Measurements from ENCODE around the genes SFTA2 and CLIC1.

DNA sequence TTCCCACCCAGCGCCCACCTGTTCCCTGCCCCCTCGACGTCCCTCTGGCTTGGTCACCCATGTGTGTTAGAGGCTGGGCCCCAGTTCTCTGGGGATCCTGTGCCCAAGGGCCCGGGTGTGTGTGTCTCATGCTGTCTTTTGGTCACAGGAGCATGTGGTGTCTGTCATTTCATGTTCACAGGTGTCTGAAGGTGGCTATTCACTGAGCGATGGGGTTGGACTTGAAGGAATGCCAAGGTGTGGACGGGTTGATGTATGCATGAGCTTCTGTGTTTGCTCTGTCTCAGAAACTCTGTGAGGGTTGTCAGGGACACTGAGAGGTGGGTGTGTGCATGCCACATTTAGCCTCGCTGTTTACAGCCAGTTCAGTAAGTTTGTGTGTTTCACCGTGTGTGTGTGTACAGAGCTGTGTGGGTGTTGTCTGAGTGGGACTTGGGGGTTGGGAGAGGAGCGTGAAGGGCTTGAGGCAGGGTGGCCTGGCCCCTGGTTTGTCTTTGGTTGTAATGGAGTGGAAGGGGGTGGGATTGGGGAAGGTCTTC lies 1.2 kb downstream of the DDR1 start:
- PRO-cap: no peak

- PRO-cap: bidirectional peak, plus-strand start at chr6:30886665, minus-strand start at chr6:30886116
Observed at GRCh38 chr6:30885983-30886851, 1.9 kb downstream of the DDR1 start.

DNA sequence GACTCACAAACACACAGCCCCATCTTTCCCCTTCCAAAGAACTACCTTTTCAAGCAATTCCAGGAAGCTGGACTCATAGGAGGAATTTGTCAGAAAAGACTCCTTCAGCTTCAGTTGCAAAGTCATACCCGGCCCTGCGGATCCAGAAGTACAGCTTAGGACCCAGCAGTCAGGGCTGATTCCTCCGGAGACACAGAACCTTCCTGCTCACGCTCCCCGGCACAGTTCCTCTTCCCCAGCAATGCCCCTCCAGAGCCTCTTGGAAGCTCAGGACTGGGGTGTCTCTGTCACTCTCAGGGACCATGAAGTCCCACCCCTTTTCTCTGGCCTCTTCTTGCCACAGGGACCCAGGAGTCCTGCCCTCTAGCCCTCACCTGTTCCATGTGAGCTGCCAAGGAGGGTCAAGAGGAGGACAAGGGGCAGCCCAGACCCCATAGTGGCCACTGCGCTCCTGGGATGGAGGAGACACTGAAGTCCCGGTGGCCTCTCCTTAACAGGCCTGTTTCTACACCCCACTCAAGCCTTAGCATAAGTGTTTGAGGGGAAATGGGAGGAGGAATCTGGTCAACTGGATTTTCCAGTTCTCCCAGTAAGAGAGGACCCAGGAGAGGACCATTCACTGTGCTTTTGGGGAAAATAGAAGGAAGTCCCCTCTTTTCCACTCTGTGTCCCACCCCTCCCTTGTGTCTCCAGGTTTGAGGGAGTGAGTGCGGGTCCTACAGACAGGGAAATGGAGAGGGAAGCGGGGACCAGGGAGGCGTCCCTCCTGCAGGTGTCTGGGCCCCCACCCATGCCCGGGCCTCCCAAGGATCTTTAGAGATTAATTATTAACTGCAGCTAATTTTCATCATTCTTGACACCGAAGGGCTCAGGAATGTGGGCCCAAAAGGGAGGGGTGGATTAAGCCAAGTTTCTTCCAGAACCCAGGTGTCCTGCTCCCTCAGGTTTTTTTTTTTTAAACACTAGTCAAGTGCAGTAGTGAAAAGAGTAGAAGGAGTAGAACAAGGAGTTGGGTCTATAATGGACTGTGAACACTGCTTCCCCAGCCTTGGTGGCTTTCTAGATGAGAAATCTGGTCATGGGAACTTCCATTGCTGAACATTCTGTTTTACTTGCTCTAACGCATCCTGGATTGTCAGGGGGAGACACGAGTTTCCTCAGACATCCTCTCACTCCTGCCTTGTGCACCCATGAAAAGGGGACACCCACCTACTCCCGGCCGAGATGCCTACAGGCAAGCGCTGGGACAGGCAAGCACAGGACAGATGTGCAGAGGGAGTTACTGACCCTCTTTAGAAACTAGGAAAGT lies at the start of gene SFTA2:
Gene SFTA2, minus strand, starts transcription at position 509 of the 1,309 bp plus-strand sequence.
- PRO-cap: no peak

DNA sequence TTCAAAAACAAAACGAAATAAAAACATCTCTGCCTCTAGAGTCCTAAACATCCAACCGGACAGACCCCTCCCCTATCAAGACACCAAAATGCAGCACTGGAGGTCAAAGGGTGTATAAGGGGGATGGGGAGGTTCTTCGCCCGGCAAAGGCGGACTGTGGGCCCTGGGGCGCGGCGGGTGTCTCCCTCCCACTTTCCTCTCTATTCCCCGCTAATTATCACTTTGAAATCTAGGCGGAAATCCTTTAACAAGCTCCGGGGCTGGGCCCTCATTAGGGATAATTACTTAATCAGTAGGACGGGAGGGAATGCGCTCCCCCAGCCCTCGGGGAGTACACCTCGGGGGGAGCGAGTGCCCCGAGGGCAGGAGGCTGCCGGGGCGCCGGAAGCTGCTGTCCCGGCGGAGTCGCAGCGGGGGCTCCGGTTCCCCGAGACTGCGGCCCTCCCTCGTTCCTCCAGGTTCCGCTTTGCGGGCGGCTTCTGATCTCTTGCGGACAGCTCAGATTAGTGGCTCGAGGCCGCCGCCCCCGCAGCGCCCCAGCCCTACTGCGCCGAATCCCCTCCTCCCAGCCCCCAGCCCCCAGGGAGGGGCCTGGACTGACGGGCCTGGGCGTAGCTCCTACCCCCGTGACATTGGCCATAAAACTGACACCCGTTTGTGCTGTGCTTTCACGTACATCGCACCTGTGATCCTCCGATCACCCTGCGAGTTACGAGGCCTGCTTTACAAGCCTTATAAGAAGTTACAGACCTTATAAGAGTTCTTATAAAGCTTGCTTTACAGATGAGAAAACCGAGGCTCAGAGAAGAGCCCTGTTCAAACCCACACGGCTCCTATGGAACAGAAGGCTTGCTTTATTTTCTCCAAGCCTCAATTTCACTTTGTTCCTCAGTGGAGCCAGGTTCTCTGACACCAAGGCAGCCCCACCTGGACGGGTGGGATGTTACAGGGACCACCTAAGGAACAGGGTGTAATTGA lies 14.8 kb downstream of the MUCL3 start:
- PRO-cap: unidirectional peak, minus-strand start at position 475 of the sequence; unidirectional peak, minus-strand start at position 592 of the sequence

DNA sequence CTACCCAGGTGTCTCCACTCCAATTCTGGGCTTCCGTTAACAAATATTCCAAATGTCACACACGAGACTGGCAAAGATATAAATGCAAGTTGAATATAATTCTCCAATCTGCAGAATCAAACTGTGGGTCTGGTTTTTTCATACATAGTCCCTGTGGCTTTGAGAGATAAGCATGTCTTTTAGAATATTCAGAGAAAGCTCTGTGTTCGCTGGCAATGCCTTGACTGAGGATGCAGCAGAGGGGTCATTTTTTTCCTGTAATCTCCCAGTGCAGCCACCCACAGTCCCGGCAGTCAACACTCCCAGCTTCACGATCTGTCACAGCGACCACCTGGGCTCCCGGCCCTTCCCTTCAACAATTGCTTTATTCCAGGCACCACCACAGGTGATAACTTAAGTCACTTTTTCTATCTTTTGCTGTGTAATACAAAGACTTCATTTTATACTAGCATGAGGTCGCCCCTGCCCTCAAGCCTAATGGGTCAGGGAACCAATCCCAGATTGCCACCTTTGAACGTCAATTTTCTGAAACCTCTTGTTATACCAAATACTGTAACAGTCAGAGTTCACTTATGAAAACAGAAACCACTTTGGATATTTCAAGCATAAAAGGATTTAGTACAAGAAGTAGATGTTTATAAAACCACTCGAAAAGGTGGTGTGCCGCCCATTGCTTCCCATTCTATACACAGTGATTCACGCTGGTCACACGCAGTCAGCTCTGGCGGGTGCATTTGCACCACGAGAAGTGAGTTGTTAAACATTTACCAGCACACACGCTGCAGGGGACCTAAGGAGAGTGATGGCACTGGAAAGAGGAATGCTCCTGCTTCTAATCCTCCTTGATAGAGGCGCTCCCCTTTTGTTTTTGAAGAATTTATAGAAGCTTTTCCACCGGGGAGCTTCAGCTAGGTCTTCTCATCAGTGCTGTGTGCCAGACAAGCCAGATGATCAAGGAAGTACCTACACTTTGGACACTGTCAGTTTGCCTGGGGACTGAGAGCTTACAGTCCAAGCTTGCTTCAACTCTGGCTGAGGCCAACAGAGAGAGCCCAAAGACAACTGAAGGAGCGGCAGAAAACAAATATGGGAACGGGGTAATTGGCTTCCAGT lies 30.9 kb downstream of the MUC22 start:
- PRO-cap: no peak

DNA sequence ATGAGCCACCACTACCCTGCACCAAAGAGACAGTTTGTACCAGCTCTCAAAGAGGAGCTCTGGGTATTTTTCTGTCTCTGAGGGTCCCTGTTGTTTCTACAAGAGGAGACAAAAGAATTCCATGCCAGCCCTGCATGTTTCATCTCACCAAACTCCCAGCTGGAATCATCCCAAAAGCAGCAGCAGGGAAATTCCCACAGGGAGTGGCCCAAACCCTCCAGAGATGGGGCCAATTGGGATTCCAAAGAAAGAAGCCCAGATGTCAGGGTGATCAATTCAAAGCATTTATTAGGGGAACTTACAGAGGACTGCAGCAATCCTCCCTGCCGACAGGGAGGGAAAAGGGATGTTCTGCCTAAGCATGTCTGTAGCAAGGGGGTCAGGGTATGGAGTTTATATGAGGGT lies 47.2 kb downstream of the MUC22 start:
- PRO-cap: unidirectional peak, plus-strand start at position 322 of the sequence

- PRO-cap: no peak
Observed at GRCh38 chr6:31116364-31117382, 2.1 kb downstream of the PSORS1C1 start.

DNA sequence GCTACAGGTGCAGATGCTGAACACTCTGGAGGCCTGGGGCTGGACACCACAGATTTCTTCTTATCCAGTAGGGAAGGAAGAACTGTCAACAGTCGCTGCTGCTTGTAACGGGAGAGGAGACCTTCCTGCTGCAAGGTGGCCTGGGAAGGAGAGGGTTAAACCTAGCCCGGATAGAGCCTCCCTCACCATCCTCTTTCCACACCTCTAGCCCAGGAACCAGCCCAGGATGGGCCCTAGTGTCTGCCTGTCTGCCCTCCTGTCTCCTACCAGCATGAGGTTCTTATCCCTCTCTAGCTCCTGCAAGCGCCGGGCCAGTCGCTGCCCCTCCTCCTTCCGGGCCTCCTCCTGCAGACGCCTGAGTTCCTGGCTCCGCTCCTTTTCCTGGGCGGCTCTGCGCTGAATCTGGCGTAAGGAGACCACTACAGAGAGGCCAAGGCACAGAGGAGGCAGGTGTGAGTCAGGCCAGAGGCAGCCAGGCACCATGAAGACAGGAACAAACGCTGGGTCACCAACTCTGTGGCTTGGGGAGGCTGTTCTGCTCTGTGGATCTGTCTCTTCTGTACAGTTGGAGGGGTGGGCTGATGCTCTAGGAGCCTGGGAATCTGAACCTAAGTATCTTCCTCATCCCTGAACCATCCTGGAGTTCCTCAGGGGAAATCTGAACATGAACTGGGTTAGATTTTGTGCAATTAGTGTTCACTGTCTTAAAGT lies 4.3 kb upstream of the PSORS1C2 start:
- PRO-cap: no peak

DNA sequence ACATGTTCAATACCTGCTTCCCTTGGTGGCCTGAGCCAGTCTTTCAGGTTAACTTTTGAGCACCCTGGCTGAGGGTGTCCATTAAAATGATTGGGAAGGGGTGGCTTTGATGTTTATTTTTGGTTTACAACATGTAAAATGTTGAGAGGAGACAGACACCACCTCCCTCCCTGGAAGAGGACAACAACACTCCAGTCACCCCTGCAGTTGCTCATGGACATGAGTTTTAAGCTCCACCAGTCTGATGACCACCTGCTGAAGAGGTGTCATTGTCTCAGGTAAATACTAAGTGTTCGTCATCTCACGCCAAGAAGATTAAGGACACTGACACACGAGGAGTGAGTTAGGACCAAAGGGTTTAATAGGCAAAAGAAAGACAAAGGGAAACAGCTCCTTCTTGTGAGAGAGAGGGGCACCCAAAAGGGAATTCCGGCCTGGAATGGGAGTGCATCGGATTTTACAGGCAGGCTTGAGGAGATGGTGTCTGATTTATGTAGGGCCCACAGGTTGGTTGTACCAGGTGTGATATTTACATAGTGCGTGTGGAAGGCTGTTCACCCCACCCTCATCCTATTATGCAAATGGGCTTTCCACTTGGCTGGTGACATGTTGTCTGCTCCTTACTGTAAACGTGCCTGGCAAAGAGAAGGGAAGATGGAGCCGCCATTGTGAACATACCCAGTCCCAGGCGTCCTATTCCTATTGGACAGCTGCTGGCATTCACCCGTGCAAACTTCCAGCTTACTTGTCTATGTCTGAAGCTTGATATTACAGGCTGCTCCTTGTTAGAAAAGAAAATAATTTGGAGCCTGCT lies 6.6 kb downstream of the HLA-B start:
- PRO-cap: no peak

- PRO-cap: no peak
Observed at GRCh38 chr6:31350991-31351640, 5.9 kb downstream of the HLA-B start.

GRCh38 chr6:31352182-31352400 lies 4.9 kb downstream of the HLA-B start:
- PRO-cap: no peak

- PRO-cap: bidirectional peak, plus-strand start at chr6:31400727, minus-strand start at chr6:31400612
Observed at GRCh38 chr6:31400513-31400955, 2.9 kb upstream of the MICA start.

DNA sequence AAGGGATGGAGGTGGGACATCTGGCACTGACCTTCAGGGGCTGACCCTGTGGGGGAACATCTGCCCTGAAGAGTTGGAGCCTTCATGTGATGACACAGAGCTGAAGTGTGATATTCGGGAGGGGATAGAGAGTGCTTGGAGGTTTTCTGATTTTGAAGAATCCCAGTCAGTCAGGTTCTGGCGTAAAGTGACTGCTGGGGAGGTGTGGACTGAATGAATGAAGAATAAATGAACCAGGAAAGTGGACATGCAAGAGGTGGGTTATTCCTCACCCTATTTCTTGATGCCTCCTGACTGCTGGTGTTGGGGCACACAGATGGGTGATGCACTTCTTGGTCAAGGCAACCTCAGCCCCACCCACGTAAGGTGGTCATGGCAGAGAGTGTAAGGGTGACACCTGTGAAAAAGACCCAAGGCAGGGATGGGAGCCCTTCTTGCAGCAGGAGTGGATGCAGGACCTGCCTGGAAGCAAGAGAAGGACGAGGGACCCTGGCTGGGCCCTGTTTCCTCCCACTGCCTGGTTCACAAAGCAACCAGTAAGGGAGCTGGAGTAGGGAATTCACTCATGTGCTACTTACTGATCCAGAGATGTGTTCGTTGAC lies 13.1 kb downstream of the MICA start:
- PRO-cap: no peak

DNA sequence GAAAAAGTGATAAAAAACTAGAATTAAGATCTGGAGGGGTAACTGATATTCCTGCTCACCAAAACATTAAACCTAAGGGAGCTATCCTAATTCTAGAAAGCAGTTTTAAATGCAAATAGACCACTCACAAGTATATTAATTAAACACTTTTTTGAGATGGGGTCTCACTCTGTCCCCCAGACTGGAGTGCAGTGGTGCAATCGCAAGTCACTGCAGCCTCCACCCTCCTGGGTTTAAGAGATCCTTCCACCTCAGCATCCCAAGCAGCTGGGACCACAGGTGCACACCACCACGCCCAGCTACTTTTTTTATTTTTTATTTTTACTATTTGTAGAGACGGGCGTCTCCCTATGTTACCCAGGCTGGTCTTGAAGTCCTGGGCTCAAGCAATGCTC lies 2.9 kb downstream of the MCCD1 start:
- PRO-cap: no peak

GRCh38 chr6:31627092-31628282 lies 7.0 kb downstream of the PRRC2A start:
- PRO-cap: no peak

GRCh38 chr6:31686902-31687486 lies 6.1 kb upstream of the LY6G5C start:
- PRO-cap: no peak

DNA sequence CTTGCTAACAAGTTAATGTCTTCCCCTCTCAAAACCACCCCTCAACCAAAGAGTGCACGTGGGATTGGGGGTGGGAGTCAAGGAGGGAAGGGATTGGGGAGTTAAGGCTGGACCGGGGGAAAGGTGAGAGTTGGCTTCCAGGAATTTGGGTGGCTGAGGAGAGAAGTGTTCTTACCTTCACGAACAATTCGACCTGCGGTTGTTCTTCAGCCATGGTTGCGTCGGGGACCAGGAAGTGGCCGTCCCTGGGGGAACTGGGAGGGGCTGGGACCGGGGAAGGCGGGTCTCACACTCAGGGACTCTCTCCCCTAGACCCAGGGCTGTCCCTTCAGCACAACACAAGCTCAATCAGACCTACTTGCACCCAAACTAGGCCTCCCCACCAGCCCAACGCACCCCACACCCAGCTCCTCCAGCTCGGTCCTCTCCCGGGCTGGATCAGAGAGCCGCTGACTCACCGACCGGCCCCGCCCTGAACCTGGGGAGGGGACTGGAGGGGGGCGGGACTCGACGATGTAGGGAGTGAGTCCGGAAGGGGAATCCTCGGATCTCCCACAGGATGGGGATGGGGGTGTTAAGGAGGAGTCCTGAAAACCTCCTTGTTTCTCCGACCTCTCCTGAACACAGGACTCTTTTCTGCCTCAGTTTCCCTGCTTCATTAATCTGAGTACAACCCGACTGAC lies at the start of gene CLIC1:
Gene CLIC1, minus strand, starts transcription at position 444 of the 683 bp plus-strand sequence.
- PRO-cap: bidirectional peak, plus-strand start at position 546 of the sequence, minus-strand start at position 430 of the sequence

GRCh38 chr6:31762805-31763941 lies 717 bp downstream of the SAPCD1 start:
- PRO-cap: no peak

DNA sequence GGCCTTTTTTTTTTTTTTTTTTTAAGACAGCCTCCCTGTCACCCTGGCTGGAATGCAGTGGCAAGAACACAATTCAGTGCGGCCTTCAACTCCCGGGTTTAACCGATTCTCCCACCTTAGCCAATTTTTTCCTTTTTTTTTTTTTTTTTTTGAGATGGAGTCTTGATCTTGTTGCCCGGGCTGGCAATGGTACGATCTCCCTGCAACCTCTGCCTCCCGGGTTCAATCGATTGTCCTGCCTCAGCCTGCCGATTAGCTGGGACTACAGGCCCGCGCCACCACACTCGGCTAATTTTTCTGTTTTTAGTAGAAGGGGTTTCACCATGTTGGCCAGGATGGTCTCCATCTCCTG lies 8.3 kb downstream of the HSPA1B start:
- PRO-cap: no peak

GRCh38 chr6:31855643-31856167 lies 6.9 kb downstream of the NEU1 start:
- PRO-cap: no peak